Parotid gland (tissue), 1 donor: Measurements from ENCODE around the genes NDUFS8 and GAL.

DNA sequence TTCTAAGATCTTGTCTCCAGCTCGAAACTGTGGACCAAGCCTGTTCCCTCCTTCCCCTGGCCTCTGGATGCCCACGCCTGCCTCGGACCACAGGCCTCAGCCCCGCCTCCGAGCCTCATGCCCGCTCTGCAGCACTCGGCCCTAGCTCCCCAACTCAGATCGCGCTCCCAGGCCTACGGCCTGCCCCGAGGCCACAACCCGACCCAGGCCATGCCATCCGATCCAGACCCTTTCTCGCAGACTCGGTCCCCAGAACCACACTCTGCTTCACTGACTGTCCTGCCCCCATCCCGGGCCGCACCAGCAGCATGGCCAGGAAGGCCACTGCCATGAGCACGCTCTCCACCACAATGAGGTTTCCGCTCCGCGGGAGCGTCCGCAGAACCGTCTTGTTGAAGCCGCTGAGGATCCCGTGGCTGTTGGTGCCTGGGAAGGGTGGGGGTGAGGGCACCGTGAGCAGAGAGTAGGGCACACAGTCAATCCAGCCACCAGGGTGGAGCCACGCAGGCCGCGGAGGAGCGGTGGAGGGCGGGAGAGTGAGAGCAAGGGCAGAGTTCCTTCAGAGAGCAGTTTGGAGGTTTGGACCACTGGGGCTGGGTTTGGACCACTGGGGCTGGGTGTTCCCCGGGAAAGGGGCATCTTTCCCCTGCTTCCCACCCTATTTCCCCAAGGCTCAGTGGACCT lies 6.4 kb downstream of the UNC93B1 start:
- PRO-cap: no peak

DNA sequence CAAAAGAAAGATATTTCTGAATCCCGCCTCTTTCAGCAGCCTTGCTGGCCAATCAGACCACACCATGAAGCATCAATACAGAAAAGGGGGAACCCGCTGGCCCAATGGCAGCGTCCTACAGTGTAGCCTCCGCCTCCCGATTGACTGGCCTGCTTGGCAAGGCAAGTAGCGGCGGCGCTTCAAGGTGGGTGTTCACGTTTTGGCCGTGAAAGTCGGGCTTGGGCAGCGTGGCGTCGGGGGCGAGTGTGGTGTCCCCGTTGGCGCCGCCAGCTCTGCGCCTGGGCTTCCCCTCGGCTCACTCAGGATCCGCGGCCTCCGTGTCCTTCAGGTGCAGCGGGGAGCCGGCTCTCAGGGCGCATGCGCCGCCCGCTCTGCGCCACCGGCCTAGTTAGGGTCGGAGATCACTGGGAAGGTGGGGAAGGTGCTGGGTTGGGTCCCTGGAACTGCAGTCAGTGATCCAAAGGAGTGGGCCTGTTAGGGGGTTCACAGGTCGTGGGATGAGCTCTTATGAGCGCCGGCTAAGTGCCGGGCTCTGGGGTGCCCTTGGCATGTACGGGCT lies at the start of gene NDUFS8:
TSS of gene NDUFS8 (plus strand) at position 132 of the 559 bp plus-strand sequence.
- PRO-cap: bidirectional peak, plus-strand start at position 104 of the sequence, minus-strand start outside the sequence

- PRO-cap: no peak
Measured at GRCh38 chr11:68038169-68038642, 619 bp upstream of the TCIRG1 start.

GRCh38 chr11:68082295-68082920 lies 38.8 kb downstream of the CHKA start:
- PRO-cap: no peak

- PRO-cap: no peak
Measured at GRCh38 chr11:68137871-68138124, 16.6 kb upstream of the CHKA start.

GRCh38 chr11:68338014-68338273 lies 25.6 kb downstream of the LRP5 start:
- PRO-cap: no peak

- PRO-cap: no peak
Measured at GRCh38 chr11:68374087-68374550, 61.7 kb downstream of the LRP5 start.

DNA sequence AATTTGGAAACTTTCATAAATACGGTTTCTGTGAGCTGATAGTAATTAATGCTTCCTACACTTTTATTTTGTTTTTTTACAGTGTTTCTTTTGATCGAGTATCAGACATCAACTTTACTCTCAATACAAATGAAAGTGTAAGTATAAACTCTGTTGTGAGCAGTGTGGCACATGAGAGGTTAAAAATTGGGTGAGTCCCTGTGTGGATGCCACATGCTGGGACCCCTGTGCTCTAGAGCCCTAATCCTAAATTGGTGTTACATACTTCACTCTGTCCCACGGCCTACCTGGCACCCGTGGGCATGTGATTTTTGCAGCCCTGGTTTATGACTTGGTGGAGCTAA lies 93.8 kb upstream of the GAL start:
- PRO-cap: no peak

GRCh38 chr11:68684142-68685320 lies at the start of gene GAL:
Gene GAL, plus strand, starts transcription at chr11:68684544.
- PRO-cap: no peak

DNA sequence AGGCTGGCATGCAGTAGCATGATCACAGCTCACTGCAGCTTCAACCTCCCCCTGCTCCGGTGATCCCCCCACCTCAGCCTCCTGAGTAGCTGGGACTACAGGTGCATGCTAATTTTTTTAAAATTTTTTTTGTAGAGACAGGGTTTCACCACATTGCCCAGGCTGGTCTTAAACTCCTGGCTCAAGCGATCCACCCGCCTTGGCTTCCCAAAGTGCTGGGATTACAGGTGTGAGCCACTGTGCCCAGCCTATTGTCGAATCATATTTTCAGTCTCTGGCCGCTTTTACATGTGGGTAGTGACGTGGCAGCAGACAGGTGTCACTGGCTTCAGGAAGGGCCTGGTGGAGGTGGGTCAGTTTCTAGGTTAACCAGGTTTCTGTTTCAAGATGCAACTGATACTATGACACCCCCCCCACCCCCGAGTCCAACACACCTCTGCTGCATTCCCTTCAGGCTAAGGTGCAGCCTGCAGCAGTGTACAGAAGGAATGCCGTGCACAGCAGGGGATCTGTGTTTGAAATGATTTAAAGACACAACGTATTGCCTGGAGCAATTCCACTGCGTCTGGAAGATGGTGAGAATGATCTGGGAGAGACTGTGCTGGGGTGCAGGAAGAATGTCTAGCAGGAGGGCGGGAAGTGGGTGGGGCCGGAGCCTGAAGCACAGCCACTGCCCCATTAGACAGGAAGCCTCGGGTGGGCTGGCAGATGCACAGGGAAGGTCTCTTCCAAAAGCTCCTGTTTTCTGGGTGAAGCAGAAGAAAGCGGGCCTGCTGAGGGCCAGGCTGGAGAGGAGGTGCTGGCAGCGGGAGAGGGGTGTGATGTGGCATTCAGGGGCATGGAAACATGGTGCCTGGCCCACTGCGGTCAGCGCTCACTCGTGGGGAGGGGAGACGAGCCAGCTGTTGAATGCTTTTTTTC lies 11.8 kb upstream of the TESMIN start:
- PRO-cap: no peak

GRCh38 chr11:68842844-68843636 lies 1.3 kb upstream of the CPT1A start:
- PRO-cap: no peak

GRCh38 chr11:68934563-68935132 lies 31.0 kb downstream of the IGHMBP2 start:
- PRO-cap: no peak

DNA sequence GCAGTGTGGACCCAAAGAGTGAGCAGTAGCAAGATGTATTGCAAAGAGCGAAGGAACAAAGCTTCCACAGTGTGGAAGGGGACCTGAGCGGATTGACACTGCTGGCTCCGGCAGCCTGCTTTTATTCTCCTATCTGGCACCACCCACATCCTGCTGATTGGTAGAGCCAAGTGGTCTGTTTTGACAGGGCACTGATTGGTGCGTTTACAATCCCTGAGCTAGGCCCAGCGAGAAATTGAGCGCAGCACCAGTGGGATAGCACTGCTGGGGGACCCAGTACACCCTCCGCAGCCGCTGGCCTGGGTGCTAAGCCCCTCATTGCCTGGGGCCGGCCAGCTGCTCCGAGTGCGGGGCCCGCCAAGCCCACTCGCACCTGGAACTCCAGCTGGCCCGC lies 6.6 kb downstream of the MRGPRD start:
- PRO-cap: no peak

GRCh38 chr11:69011914-69012828 lies 875 bp downstream of the MRGPRF start:
- PRO-cap: no peak

- PRO-cap: no peak
Measured at GRCh38 chr11:69035321-69035945, 13.3 kb upstream of the TPCN2 start.

GRCh38 chr11:69088661-69089968 lies 40.4 kb downstream of the TPCN2 start:
- PRO-cap: no peak

DNA sequence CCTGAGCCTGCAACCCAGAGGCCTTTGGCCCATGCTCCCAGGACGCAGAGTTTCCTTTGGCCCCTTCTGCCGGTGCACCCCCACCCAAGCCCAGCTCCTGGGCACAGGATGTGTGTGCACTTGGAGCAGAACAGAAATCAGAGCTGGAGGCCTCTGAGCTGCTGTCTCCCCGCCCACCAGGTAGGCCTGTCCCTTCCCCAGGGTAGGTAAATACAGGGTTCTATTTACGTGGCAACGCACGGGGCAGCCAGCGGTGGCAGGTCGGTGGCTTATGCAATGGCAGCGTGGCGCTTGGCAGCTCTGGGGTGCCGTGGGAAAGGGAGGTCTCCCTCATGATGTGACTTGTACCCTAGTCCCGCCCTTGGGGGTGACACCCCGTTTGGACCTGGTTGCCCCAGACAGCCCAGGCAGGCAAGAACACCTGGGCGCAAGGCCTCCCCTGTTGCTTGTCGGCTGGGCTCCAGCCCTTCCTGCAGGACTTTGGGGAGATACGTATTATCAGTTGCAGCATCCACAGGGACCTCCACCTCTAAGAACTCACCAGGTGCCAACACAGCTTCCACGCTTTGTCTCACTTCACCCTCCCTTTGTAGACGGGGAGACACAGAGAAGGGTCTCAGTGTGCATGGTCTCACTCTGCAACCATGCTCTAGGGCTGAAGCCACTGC lies 20.8 kb upstream of the MYEOV start:
- PRO-cap: no peak

- PRO-cap: no peak
Measured at GRCh38 chr11:69296068-69296611, 2.2 kb downstream of the MYEOV start.

DNA sequence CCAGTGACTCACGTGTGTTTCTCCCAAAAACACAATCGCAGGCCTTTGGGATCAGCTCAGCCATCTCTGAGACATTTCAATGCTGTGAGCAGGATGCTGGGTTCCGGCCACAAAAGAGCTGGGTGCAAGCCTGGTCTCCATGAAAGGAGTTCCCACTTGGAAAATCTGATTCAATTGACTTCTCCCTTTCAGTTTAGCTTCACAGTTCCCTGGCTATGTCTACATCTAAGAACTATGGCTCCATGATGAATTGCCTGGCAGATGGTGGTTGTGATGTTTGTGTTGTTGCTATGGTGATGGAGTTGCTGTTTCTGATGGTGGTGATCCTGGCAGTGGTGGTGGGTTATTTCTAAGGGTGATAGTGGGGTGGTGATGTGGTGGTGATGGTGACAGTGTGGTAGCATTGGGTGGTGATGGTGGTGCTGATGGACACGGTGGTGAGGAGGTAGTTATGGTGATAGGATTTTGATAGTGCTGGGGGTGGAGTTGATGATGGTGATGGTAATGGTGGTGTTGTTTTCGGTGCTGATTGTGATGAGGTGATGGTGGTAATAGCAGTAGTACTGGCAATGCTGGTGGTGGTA lies 28.1 kb downstream of the MYEOV start:
- PRO-cap: no peak

DNA sequence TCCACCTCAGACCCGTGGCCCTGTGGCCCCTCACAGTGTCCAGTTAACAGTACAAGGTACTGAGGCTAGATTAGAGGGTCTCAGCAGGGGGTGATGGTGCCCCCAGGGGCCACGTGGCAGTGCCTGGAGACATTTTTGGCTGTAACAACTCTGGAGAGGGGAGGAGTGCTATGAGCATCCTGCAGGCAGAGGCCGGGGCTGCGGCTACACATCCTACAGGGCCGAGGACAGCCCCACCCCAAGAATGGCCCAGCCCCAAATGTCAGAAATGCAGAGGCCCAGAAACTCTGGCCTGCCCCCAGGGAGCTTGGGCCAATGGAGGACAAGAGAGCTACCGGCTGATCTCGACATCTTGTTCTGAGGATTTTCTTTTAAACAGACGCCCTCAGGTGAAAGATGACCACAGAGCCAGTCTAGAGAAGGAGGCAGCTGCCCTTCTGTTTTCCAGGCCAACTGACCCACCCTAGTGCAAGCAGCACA lies 102.2 kb downstream of the MYEOV start:
- PRO-cap: no peak